ENCODE measurements around a stretch of chr10.

- PRO-cap, 2 experiments, result no peak in any of the 2 experiments
These were observed 23.8 kb upstream of the C10orf105 start for GRCh38 chr10:71743234-71743831.

DNA sequence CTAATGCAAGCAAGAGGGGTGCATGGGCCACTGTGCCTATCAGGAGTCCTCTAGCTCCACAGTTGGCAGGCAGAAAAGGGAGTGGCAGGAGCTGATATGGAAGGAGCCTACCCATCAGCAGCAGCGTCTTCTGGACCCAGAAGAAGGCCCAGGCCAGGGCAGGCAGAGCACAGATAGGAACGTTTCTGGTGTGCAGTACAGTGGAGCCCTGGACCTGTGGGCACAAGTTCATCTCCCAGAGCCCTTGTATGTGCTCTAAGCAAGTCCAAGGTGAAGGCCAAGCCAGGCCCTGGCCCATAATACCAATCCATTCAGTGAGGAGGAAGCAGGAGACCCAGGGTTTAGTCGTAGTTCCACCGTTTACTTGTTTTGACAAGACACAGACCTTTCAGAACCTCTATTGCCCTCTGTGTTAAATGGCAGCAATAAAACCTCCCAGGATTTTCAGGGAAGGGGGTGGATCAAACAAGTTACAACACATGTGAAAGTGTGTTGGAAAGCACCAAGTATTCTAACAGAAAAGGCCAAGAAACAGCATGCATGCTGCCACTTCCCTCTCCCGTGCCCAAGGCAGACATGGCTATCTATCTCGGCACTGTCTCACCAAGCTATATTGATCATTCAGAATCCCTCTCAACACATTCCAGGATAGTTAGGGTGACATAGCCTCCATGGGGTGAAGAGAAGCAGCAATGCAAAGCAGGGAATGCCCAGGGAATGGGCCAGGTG lies 25.9 kb downstream of the VSIR start:
- PRO-cap, 2 experiments, result no peak in any of the 2 experiments

GRCh38 chr10:71766433-71766677 lies 7.0 kb downstream of the VSIR start:
- PRO-cap, 2 experiments, result no peak in any of the 2 experiments

GRCh38 chr10:71817809-71818282 lies 33.2 kb downstream of the PSAP start:
- PRO-cap, 2 experiments, result no peak in any of the 2 experiments

GRCh38 chr10:71831042-71831673 lies 19.9 kb downstream of the PSAP start:
- PRO-cap, 2 experiments, result no peak in any of the 2 experiments

GRCh38 chr10:71837126-71837630 lies 13.9 kb downstream of the PSAP start:
- PRO-cap, 2 experiments, result no peak in any of the 2 experiments

- PRO-cap, 2 experiments, result no peak in any of the 2 experiments
These were observed 52.6 kb upstream of the PSAP start for GRCh38 chr10:71903549-71904244.

DNA sequence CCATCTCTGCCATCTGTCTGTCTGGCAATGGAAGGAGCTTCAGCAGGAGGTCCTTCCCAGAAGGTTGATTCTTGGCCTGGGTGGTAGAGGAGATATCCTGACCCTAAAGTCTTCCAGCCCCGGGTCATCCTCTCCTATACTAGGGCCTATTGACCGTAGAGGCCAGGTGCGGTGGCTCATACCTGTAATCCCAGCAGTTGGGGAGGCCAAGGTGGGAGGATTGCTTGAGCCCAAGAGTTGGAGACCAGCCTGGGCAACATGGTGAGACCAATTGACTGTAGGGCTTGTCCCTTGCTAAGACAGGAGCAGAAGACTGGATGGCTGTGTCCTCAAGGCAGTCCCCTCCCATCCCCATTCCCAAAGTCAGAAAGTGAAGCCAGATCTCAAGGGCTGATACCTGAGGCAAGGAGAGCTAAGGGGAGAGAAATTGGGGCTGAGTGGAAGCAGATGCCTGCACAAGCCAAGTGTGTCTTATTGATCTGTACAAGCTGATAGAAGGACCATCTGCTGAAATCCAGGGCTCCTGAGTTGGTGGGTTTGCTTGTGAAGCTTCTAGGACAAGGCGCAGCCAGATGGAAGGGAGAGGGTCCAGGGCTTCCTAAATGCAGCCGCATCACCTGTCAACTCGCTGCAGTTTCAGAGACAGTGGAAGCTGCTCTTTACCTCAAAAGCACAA lies 48.1 kb downstream of the CHST3 start:
- PRO-cap, 2 experiments, result no peak in any of the 2 experiments

DNA sequence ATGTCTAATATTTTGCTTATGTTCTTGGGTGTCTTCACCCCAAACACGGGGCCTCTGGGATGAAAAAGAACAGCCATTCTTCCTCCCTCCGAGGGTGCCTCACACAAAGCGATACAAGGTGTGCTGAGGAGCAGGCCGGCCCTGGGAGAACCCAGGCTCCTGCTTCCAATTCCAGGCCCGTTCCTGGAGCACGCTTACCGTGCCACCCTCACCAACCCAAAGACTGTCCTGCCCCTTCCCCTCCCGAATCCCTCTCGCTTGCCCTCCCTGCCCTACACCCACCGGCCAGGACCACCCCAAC lies 10.8 kb downstream of the SPOCK2 start:
- PRO-cap, 2 experiments, result peak in 2 of 2 experiments; most common minus-strand start position 222 of the sequence (in 2)

DNA sequence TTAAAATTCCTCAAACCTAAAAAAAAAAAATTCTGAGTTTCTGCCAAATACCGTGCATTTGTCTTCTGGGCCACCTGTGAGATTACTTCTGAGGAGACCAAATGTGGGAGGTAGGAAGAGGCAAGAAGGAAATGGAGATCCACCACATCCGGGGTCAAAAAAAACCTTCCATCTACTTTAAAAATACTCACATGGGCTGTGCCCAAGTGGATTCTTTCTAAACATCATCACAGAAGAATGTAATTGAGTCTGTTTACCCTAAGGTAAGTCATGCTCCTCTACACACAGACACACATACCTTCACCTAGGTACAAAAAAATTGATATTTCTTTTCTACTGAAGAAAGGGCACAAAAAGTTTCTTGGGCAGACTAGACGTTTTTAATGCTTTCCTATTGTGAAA lies 19.0 kb upstream of the SPOCK2 start:
- PRO-cap, 2 experiments, result peak in 1 of 2 experiments; most common minus-strand start position 87 of the sequence (in 1)

DNA sequence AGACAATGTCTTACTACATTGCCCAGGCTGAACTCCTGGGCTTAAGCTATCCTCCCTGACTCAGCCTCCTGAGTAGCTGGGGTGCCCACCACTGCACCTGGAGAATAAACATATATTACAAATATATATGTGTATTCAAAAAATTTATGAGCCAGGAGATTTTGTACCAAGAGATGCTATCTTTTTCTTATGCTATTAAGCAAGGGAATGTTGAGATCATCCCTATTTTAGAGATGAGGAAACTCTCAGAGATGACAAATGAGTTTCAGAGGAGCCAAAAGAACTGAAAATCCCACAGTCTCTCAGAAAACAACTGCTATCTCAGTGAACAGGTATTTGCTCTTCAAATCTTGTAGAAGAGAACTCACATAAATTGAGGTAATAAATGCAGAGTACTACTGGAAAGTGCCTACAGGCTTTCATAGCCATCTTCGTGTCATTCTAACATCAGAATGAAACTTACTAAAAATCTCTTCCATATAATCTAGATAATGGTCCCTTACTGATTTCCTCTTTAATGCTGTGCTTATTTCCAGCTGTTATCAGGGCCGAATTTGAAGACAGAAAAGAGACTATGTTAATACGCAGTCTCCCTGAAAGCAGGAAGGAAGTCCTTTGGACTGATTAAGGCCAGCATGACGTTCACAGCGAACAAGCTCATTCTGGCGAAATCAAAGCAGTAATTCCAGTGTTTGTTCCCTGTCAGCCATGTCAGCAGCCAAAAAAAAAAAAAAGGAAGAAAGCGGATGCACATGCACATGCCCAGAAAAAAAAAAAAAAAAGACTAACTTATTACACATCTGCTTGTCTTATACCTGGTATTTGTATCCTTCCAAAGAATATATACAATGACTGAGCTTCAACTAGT lies 29.4 kb upstream of the ANAPC16 start:
- PRO-cap, 2 experiments, result no peak in any of the 2 experiments

GRCh38 chr10:72217461-72217808 lies 1.4 kb upstream of the ASCC1 start:
- PRO-cap, 2 experiments, result no peak in any of the 2 experiments

GRCh38 chr10:72250644-72251144 lies 23.0 kb upstream of the DDIT4 start:
- PRO-cap, 2 experiments, result no peak in any of the 2 experiments

GRCh38 chr10:72274126-72274477 lies 378 bp downstream of the DDIT4 start:
- PRO-cap, 2 experiments, result peak in 2 of 2 experiments; most common minus-strand start chr10:72274450 (in 2)

GRCh38 chr10:72277159-72277263 lies 3.3 kb downstream of the DDIT4 start:
- PRO-cap, 2 experiments, result no peak in any of the 2 experiments

GRCh38 chr10:72277264-72277778 lies 3.6 kb downstream of the DDIT4 start:
- PRO-cap, 2 experiments, result no peak in any of the 2 experiments

- PRO-cap, 2 experiments, result no peak in any of the 2 experiments
These were observed 31.8 kb downstream of the DDIT4 start for GRCh38 chr10:72305435-72305915.

GRCh38 chr10:72316424-72316815 lies 38.3 kb downstream of the DNAJB12 start:
- PRO-cap, 2 experiments, result no peak in any of the 2 experiments

- PRO-cap, 2 experiments, result peak in 2 of 2 experiments; most common plus-strand start chr10:72331720 (in 1); most common minus-strand start chr10:72331616 (in 1)
These were observed 23.4 kb downstream of the DNAJB12 start for GRCh38 chr10:72330944-72332009.

- PRO-cap, 2 experiments, result no peak in any of the 2 experiments
These were observed 21.5 kb downstream of the DNAJB12 start for GRCh38 chr10:72332805-72333949.